ENCODE measurements around a stretch of chr11.

- PRO-cap = no peak
Observed at GRCh38 chr11:8759630-8760221, 50.7 kb downstream of the DENND2B start.

- PRO-cap = no peak
Observed at GRCh38 chr11:8768453-8769370, 41.8 kb downstream of the DENND2B start.

- PRO-cap = no peak
Observed at GRCh38 chr11:8787305-8787740, 23.2 kb downstream of the DENND2B start.

DNA sequence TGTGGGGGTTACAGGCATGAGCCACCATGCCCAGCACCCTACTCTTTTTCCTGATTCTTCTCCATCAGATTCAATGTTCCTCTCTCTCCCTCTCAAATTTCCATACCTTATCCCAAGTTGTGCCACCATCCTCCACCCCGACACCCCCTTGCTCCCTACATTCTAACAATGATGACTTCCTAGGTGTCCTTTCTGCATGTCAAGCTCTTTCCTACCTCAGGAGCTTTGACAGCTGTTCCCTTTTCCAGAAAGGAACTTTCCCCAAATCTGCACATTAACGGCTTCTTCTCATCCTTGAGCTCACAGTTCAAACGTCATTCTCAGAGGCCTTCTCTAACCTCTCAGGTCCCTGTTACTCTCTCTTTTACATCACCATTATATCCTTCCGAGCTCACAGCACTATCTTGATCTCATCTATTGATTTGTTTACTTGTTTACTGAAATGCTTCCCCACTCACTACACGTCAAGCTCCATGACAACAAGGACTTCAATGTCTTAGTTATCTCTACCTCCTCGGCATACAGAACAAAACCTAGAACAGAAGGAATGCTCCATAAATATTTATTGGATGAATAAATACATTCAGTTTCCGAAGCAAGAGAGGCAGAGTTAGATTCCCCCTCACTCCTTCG is 12.6 kb downstream of the DENND2B start:
- PRO-cap = no peak

GRCh38 chr11:8839669-8840377 is 29.3 kb upstream of the DENND2B start:
- PRO-cap = no peak

DNA sequence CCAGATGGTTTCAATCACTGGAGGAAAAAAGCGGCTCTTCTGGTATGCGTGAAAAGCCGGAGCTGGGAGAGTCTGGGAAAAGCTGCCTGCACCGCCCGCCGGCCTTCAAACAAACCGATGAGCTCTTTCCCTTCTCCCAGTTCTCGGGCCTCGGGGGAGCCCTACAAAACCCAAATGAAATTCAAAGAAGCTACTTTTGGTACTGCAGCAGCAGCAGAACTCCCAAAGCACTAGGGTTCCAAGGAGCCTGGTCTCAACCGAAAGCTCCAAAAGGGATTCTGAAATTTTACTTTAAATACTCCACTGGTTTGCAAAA is 39.6 kb upstream of the AKIP1 start:
- PRO-cap = bidirectional peak, plus-strand start at position 78 of the sequence, minus-strand start outside the sequence

DNA sequence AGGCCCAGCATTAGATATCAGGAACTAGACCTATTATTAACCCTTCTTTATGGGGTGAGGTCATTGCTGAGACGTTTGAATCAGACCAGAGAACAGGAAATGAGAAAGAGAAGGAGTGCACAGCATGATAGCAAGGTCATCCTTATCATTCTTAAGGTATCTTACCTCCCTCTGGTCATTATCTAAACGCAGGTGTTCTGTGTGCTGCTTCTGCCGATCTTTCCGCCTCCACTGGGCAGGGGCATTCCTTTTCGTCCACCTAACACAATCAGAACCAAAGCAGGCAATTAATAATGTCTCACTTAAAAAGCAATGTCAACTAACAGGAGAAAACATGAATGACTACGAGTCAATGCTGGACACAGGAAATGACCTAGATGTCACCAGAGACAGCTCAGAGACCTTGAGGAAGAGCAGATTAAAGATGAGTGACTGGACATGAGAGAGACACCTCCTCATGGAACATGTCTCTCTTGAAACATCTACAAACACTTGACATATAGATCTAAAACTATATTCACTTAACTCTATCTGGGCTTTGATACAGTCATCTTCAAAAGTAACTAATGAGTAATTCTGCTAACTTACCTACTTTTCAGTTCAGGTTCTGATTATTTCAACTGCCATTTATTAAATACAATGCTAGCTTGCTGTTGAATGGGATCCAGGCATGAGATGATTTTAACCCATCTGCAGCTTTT is 78.4 kb upstream of the SCUBE2 start:
- PRO-cap = no peak

GRCh38 chr11:9311285-9311588 is 3.2 kb downstream of the TMEM41B start:
- PRO-cap = no peak

GRCh38 chr11:9437676-9438329 is 23.0 kb upstream of the ZNF143 start:
- PRO-cap = no peak

- PRO-cap = bidirectional peak, plus-strand start at chr11:9566260, minus-strand start at chr11:9566109; bidirectional peak, plus-strand start at chr11:9566340, minus-strand start at chr11:9566320
Observed at GRCh38 chr11:9565578-9566711, 7.5 kb upstream of the WEE1 start.

DNA sequence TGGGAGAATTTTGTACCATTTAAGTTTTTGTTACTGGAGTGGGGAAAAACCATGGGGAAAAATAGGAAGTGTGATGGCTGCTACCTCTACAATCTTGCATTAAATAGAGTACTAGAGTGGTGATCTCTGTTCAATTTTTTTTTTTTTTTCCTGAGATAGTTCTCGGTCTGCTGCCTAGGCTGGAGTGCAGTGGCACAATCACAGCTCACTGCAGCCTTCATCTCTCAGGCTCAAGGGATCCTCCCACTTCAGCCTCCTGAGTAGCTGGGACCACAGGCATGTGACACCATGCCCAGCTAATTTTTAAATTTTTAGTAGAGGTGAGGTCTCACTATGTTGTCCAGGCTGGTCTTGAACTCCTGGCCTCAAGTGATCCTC is 3.3 kb upstream of the WEE1 start:
- PRO-cap = no peak

DNA sequence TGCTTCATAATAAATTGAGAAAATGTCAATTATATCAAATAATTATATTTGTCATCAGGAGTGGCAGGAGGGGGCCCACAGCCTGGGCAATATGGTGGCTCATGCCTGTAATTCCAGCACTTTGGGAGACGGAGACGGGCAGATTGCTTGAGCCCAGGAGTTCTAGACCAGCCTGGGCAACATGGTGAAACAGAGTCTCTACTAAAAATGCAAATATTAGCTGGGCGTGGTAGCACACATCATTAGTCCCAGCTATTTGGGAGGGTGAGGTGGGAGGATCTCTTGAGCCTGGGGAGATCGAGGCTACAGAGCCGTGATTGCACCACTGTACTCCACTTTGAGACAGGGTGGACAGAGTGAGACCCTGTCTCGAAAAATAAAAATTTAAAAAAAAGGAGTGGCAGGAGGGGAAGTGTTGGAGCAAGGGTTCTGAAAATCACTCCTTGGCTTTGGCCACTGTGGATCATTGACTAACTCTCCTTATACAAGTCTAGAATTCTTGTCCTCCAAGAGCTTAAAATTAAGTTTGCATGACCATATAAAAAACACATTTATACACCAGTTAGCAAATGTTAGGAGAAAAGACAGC is 2.4 kb upstream of the WEE1 start:
- PRO-cap = no peak

- PRO-cap = bidirectional peak, plus-strand start at chr11:9574880, minus-strand start at chr11:9574893
Observed at GRCh38 chr11:9574757-9575288, 1.4 kb downstream of the WEE1 start.

DNA sequence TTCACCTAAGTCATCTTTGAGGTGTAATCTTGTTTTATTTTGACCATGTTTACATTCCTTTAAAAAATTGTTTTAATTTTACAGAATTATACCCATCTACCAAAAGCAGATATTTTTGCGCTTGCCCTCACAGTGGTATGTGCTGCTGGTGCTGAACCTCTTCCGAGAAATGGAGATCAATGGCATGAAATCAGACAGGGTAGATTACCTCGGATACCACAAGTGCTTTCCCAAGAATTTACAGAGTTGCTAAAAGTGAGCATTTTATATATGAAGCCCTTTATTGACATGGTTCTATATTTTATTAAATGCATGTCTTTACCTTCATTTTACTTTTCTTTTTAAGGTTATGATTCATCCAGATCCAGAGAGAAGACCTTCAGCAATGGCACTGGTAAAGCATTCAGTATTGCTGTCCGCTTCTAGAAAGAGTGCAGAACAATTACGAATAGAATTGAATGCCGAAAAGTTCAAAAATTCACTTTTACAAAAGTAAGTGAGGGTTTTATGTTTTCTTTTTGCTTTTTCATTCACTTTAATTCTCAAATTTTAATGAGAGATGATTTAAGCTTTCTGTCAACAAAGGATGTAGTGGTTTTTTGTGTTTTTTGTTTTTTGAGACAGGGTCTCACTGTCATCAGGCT is 13.0 kb downstream of the WEE1 start:
- PRO-cap = no peak

DNA sequence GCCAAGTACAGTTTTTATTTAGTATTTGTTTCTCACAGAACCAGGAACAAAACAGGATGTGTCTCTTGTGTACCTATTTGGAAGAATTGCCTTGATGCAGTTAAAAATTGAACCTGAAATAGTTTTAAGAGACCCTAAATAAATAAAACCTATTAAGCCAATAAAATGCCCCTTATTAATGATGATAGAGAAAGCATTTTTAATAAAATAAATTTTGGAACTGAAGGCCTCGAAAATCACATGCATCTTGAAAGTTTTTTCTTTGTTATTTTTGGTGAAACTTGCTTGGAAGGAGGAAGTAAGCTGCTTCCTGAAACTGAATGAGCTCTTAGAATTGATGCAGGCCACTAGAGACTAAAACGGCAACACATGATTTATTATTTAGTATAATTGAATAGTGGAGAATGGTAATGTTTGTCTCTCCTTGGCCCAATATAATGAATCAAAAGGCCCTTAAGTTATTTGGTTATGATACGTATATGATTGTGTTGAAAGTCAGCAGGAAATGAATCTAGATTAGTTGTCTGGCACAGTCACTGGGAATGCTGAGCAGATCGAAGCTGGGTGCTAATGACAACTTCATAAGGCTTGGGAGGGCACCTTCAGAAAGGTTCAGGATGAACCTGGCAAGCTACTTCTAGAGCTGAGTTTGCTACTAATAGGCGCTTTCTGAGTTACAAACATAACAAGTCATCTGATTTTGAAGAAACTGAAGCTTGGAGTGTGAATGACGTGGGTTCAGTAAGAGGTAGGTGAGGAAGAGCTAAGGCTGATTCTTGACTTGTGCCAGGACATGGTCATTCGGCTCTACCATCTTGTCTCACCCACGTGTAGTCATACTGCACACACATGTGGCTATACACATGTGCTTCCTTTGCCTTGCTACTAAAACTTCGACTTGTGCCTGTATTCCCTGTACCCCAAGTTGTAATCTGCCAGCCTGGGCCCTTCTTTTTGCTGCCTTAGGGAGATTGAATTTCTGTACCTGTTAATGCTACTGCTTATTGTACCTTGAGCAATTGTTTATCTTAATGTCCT is 56.2 kb downstream of the SWAP70 start:
- PRO-cap = bidirectional peak, plus-strand start at position 331 of the sequence, minus-strand start at position 264 of the sequence; bidirectional peak, plus-strand start at position 552 of the sequence, minus-strand start at position 575 of the sequence

DNA sequence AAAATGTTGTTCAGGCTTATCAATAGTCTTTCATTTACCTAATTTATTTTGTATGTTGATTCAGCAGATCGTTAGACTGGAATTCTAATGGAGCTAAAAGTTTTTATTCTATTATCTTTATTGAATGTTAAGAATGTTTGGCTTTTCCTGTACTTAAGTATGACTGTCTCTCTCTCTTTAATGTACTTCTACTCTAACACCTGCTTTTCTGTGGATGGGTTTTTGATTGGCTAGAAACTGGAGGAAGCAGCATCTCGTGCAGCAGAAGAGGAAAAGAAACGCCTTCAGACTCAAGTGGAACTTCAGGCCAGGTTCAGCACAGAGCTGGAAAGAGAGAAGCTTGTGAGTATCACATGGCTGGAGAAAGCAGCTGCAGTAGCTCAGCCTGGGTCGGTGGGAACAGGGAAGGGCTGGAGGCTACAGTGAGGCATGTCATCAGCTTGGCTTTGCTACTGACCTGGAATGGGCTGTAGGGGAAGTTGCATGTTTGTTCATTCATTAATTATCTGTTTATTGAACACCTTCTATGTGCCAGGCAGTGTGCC is 74.2 kb downstream of the SWAP70 start:
- PRO-cap = no peak

GRCh38 chr11:9747661-9748163 is 83.8 kb downstream of the SWAP70 start:
- PRO-cap = no peak

DNA sequence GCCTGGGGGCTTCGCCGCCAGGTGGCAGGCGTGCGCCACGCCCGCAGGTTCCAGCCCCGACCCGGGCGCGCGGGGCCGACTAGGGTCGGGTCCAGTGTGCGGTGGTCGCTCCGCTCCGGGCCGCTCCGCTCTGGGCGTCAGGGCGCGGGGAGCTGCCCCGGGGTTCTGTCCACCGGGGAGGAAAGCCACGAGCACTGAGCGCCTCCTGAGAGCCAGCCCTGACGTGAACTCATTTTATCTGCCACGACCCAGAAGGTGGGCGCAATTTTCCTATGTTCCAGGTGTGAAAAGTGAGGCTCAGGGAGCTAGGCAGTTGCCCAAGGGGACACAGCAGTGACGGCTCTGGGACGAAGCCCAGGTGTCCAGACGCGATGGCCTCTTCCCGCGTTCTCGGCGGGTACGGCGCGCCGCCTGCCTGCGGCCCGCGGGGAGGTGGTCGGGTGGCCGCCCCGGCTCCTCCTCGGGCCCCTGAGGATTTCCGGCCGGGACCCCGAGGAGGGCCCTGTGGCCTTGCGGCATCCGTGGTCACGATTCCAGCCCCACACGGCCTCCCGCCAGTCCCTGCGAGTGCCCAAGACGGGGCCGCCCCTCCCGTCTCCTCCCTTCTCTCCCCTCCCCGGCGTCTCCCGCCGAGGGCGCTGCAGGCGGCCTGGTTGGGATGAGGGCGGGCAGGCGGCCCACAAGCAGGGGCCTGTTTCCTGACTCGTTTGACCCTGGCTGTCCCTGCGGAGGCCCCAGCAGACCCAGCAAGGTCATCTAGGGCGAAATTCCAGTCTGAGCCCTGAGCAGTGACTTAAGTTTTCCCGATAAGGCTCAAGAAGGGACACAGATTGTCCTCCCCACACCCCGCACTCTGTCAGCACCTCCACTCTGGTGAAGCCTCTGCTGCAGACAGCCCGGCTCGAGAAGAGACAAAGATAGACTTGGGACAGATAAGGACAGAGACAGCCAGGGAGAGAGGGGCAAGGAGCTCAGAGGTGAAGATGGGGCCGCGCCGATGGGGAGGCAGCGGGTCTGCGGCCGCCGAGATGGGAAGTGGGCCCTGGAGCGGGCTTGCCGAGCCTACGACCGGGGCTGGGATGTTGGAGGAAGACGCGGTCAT is 94.7 kb downstream of the SWAP70 start:
- PRO-cap = bidirectional peak, plus-strand start at position 82 of the sequence, minus-strand start outside the sequence; bidirectional peak, plus-strand start at position 475 of the sequence, minus-strand start at position 470 of the sequence; bidirectional peak, plus-strand start at position 632 of the sequence, minus-strand start at position 533 of the sequence; bidirectional peak, plus-strand start at position 737 of the sequence, minus-strand start at position 709 of the sequence

DNA sequence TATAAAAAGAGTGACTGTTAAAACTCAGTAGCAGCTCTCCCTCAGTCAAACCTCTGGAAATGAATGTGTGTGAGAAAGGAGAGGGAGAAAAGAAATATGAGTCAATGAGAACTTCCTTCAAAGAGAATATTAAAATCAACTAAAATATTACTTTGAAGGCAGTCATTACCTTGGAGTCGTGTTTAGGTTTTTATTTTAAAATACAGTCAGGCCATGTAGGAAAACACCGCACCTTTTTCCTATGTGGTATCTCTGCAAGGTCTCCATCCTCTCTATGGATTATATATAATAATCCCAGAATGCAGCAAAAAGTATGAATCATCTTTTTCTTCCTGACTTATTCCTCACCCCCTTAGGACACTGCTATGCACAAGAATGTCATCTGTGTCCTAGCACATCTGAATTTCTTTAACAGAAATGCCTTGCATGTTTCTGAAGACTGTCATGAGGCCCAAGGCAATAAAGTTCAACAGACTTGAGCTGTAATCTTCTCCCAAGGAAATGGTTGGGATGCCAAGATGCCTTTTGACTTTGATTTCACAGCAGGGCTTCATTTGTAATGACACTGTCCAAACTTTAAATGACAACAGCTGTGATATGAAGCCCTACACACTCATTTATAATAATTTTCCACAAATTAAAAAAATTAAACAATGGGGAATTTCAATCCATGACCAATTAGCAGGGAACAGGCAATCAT is 242.0 kb downstream of the SWAP70 start:
- PRO-cap = no peak

- PRO-cap = no peak
Observed at GRCh38 chr11:9954442-9954682, 290.5 kb downstream of the SWAP70 start.

Data from endothelial cell (in vitro differentiated cells).